Psoas muscle (tissue), 2 donors: ENCODE measurements around the genes DPAGT1 and HINFP.

- PRO-cap, 2 experiments = no peak in any of the 2 experiments
Observed at GRCh38 chr11:118748015-118748653, 42.8 kb downstream of the DDX6 start.

GRCh38 chr11:118762616-118763019 is 28.3 kb downstream of the DDX6 start:
- PRO-cap, 2 experiments = no peak in any of the 2 experiments

GRCh38 chr11:118789546-118789952 is 1.4 kb downstream of the DDX6 start:
- PRO-cap, 2 experiments = no peak in any of the 2 experiments

- PRO-cap, 2 experiments = no peak in any of the 2 experiments
Observed at GRCh38 chr11:118886481-118887288, 3.0 kb downstream of the CXCR5 start.

DNA sequence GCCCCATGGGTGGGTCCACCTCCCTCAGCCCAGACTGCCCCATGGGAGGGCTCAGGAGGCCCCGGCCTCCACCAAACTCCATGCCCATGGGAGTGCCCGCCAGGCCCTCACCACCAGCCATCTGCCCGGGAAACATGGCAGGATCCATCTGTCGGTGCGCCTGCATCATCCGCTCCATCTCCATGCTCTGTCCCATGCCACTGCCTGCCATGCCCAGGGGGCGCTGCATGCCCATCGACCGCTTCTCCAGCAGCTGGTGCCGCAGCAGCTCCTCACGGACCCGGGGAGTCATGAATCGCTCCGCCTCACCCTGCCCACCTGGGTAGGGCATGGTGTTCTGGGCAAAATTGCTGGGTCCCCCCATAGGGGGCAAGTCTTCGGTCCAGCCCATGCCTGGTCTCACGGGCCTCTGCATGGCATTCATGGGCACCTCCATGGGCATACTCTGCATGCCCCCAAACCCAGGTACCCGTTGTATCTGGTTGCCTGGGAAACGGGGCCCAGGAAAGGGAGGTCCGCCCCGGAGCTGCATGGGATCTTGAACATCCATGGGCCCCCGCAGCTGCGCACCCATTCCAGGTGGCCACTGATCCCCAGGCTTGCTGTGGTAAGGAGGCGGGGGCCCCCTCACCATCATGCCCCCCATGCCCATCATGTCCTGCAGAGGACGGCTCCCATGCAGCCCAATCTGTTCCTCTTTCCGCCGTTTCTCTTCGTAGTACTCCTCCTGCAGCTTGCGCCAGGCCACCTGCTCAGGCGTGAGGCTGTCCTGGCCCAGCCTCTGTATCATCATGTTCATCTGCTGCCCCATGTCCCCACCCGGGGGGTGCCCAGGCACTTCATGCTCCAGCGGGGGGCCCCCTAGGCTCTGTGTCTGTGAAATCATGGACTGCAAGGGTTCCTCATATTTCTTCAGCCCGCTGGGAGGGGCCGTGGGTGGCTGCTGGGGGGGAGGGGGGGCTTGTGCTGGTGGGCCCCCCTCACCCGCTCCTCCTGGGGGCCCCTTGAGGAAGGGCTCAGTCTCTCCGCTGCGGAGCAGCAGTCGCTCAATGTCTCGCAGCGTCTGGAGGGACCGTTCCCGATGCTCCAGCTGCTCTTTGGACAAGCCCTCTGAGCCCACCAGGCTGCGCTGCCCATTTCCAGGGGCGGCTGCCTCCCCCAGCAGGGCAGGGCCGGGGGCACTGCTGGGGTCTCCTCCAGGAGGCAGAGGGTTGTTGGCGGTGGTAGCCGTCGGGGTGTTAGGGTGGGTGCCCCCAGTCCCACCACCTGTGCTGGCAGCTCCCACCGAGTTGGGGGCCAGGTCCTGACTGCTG is 18.2 kb downstream of the CXCR5 start:
- PRO-cap, 2 experiments = no peak in any of the 2 experiments

- PRO-cap, 2 experiments = no peak in any of the 2 experiments
Observed at GRCh38 chr11:119024203-119025590, 6.1 kb downstream of the TRAPPC4 start.

GRCh38 chr11:119030092-119031271 is 11.9 kb downstream of the TRAPPC4 start:
- PRO-cap, 2 experiments = peak in 2 of 2 experiments; most common plus-strand start chr11:119030486 (in 1); most common minus-strand start chr11:119030432 (in 1)

DNA sequence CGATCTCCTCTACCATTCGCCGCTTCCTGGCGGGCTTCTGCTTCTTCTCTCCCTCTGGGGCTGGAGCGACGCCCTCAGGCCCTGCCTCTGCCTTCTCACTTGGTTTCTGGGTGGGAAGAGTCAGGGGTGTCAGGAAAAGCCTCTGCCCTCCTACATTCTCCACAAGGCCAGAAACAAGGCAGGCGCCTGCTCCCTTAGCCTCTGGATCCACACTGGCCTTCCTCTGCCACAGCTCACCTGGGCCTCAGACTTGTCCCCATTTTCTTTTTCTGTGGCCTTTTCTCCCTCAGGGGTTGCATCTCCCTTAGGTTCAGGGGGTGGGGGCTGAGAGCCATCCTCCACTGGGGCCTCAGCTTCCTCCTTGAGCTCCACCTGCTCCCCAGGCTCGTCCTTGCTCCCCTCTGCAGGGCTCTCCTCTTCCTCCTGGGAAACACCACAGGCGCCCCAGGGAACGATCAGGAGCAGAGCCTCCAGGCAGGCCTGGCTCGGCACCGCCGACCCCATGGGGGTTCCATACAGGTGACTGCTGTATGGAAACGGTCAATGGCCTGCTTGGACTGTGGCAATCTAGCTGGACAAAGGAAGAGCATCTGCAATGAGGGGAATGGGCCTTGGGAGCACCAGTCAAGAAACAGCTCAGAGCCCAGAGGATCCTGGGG is 8.1 kb downstream of the HYOU1 start:
- PRO-cap, 2 experiments = no peak in any of the 2 experiments

DNA sequence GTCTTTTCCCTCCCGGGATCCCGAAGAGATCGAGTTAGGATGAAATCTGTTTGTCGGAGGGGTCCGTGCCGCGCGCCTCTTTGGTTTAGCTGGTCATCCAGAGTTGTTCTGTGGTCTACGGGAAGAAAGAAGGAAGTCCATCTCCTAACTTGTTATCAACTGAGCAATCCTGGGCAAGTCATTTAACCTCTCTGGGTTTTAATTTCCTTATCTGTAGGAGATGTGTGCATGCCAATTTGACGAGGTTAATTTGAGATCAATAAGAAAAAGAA is 348 bp downstream of the VPS11 start:
- PRO-cap, 2 experiments = no peak in any of the 2 experiments

GRCh38 chr11:119100786-119101985 is at the start of gene DPAGT1:
Gene DPAGT1 (minus strand): TSS chr11:119101853.
- PRO-cap, 2 experiments = peak in 2 of 2 experiments; most common minus-strand start chr11:119101846 (in 2)

- PRO-cap, 2 experiments = no peak in any of the 2 experiments
Observed at GRCh38 chr11:119108201-119109264, 1.4 kb downstream of the C2CD2L start.

DNA sequence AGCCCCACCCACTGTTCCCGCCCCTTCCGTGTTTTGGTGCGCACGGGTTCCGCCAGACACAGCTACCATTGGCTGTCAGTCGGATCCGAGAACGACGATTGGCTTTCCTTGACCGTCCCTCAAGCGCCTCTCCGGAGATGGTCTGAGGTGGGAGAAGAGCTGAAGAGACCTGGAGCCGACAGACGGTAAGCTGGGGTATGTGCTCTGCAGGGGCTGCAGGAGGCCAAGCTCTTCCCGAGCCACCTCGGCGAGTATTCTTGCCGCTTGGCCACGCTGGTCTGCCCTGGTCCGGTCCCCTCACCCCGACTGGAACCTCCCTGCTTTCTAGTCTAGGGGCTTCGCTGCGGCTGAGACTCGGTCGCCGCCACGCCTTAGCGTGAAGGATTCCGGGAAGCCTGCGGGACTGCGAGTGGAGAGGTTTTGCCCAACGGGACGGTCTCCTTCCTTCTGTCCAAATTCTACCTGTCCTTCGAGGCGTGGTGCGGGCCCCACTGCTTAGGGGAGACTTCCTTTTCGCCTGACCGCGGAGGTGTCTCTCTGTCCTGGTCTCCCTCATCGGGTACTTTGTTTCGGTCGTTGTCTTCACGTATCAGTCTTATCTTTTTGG is at the start of gene HINFP:
TSS of gene HINFP (plus strand) at position 126 of the 607 bp plus-strand sequence.
- PRO-cap, 2 experiments = peak in 2 of 2 experiments; most common plus-strand start position 145 of the sequence (in 2); most common minus-strand start position 308 of the sequence (in 1)

- PRO-cap, 2 experiments = no peak in any of the 2 experiments
Observed at GRCh38 chr11:119175483-119175979, 7.0 kb downstream of the NLRX1 start.

- PRO-cap, 2 experiments = no peak in any of the 2 experiments
Observed at GRCh38 chr11:119315074-119316173, 1.5 kb downstream of the MCAM start.

DNA sequence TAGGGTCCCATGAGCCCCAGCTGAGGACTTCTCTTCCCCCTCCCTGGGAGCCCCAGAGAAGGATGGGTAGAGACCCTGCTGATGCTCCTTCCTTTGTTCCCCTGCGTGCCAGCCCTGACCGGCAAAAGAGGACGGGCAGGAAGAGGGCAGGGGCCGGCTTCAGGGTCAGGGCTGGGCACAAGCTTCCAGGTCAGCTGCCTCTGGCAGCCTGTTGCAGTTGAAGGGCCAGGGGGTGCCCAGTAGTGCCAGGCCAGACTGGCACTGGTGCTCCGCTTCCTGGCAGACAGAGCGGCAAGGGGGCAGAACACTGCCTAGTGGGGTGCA is 662 bp upstream of the C1QTNF5 start:
- PRO-cap, 2 experiments = no peak in any of the 2 experiments

DNA sequence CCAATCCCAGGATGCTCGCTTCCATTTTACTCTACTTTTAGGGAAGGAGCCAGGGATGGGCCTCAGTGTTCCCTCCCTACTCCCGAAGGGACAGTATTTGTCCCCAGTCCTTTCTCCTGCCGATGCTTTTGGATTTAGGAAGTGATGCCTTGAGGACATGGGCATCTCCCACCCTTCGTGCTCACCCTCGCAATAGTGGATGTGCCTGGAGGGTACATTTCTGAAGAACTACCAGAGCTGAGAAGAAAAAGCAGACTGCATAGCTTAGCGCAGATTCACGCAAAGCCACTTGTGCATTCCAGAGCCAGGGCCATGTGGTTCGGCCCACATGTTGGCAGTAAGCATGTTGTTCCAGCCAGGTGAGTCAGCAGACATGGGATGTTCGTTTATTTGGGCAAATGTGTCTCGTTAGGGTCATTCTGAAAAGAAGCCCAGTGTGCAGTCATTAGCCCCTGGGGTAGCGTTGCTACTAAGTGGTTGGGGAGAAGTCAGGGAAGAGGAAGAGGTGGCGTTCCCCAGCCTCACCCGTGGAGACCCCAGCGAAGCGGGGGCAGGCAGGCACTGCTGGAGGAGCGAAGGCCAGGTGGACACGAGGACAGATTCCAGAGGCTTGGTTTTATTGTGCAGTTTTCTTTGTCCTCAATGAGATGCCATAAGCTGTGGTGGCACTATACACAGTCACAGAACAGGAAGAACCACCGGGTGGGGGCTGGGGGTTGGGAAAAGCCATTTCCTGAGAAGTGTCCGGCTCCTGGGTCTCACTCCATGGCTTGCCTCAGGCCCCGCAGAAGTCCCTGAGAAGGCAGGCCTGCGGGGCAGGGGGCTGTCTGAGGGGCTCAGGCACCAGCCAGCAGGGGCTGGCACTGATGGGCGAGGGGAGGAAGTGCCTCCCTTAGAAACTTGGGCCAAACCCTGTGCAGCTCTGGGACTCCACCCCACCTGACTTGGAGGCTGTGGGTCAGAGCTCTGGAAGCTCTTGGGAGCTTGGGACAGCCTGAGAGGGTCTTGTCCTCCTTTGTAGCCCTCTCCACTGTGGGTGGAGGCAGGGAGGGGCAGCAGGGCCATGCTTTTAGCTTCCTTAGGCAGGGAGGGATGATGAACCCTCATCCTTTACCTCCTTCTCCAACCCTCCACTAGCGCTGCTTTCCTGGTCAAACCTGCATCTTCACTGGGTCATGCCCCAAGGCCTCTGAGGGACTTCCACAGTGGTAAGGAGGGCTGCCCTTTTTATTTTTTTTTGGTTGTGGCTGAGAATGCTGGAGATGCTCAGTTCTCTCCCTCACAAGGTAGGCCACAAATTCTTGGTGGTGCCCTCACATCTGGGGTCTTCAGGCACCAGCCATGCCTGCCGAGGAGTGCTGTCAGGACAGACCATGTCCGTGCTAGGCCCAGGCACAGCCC is 4.9 kb downstream of the THY1 start:
- PRO-cap, 2 experiments = no peak in any of the 2 experiments

DNA sequence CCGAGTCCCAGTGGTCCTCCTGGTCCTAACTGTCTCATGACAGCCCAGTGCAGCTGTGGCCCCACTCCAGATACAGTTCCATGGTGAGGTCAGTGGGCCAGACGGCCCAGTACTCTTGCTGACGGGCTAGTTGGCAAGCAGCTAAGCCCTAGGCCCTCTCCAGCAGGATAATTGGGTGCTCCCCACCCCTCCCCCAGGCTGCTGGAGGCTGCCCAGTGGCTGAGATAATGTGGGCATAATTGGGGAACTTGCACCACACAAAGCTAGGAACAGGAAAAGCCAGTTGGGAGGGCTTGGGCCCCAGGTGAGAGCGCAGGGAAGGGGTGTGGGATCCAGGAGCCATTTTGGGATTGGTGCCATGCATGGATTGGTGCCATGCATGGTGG is 48.0 kb downstream of the NECTIN1 start:
- PRO-cap, 2 experiments = no peak in any of the 2 experiments

GRCh38 chr11:119701660-119702236 is 27.3 kb downstream of the NECTIN1 start:
- PRO-cap, 2 experiments = no peak in any of the 2 experiments

GRCh38 chr11:119722016-119722455 is 7.0 kb downstream of the NECTIN1 start:
- PRO-cap, 2 experiments = no peak in any of the 2 experiments

- PRO-cap, 2 experiments = no peak in any of the 2 experiments
Observed at GRCh38 chr11:119728476-119729074, 425 bp downstream of the NECTIN1 start.